Jejunum (tissue), 1 donor: ENCODE data around the gene RAD51C.

DNA sequence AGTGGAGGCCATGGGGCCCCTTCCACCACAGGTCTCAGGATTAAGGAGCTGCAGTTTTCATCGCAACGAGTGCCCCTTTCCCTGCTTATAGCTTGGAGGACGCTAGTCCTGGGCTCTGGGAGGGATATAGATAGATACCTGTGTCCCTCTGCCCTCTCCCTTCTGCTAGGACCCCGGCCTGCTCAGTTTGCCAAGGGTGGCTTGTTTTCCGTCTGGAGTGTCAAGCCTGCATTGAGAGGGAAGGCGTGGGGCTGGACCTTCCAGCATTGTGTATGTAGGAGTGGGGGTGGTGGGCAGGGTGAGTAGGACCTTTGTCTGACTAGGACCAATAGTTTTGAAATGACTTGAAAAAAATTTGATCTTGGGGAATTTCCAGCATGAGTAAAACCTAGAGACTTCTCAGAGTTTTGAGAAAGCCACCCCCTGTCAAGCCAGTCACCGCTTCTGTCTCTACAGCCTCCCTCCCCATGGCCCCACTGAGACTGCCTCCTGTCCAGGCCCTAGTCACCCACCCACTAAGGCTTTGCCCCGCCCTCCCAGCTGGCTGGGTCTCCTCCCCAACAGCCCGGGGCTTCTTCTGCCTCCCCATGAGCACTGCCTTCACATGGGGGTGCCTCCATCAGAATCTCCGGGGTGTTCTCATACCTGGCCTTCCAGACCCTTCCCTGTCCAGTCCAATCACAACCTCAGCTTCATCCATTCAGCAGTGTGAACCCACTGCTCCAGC lies 206.8 kb downstream of the MSI2 start:
- PRO-cap = no peak

DNA sequence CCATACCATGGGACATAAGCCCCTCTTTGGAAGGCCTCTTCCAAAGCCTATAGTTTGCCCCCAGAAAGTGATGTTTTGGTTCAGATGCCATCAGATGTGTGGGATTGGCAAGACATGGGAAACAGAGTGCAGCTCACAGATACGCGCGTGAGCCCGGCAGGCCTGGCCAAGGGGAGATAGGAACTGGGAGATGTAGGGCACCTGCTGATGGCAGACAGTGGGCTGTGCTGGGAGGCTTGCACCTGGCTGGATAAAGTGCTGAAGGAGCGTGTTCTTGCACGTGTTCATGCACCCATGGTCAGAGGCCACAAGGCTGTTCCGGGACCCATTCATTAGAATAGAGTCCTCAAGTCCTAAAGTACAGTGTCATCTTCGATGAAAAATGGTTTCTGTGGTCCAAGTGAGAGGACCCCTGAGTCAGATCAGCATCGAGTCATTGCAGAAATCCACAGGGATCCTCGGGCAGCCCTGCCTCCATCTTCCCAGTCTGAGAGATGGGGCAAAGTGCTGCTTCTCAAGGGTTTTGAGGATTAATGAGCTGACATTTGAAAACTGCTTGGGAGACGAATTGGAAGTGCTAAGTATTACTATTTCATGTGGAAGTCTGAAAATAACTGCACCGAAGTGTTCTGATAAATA lies 236.4 kb downstream of the CCDC182 start:
- PRO-cap = no peak

GRCh38 chr17:57523817-57524581 lies 221.1 kb downstream of the CCDC182 start:
- PRO-cap = no peak

- PRO-cap = no peak
Observed at GRCh38 chr17:57577565-57578799, 167.1 kb downstream of the CCDC182 start.

- PRO-cap = no peak
Observed at GRCh38 chr17:57622653-57623334, 122.3 kb downstream of the CCDC182 start.

- PRO-cap = no peak
Observed at GRCh38 chr17:57834166-57834855, 15.5 kb downstream of the MRPS23 start.

DNA sequence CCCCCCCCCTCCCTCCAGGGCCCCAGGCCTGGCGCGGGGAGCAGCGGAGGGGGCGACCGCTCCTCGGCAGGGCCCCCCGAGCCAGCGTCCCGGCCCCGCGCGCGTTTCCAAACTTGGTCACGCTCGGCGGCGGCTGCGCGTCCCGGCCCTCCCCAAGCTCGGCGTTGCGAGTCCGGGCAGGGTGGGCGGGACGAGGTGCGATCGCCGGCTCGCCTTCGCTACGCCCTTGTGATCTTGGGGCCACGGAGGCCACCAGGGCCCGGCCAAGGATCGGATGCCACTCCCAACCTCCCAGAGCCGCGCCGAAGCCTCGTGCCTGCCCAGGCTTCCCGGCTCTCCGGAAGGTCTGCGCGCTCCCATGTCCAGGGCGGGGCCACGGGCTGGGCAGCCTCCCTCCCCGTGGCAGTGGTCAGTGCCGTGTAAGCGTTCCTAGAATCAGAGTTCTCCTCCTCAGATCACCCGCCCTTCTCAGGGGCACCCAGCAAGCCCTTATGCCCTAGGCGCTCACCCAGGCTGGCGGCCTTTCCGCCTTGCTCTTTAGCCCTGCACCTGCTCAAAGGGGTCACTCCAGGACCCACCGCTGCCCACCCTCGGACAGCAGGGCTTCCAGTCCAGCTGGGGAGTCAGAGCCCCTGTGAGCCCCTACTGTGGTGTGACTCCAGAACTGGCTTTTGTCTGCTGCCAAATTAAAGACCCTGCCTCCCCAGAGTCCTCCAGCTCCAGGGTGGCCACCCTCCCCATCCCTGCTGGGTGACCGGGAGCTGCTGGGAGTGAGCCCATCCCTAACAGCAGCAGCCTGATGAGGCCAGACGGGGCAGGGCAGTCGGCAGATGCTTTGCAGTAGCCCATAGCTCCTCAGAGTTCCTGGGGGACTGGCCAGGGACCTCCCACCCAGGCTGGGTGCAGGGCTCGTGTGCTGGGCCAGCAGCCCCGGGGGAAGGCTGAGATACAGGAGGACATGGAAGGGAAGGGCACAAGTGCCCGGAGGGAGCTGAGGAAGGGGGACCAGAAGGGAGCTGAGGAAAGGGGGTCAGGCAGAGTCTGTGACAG lies 12.3 kb upstream of the MRPS23 start:
- PRO-cap = bidirectional peak, plus-strand start at position 294 of the sequence, minus-strand start at position 166 of the sequence

GRCh38 chr17:57916049-57916789 lies 39.0 kb downstream of the CUEDC1 start:
- PRO-cap = no peak

GRCh38 chr17:57927247-57927808 lies 27.9 kb downstream of the CUEDC1 start:
- PRO-cap = no peak

GRCh38 chr17:57940606-57941307 lies 14.5 kb downstream of the CUEDC1 start:
- PRO-cap = no peak

GRCh38 chr17:58084346-58084943 lies 1.2 kb downstream of the DYNLL2 start:
- PRO-cap = no peak

- PRO-cap = no peak
Observed at GRCh38 chr17:58311337-58312117, 17.1 kb downstream of the TSPOAP1 start.

- PRO-cap = no peak
Observed at GRCh38 chr17:58334987-58335811, 6.6 kb upstream of the TSPOAP1 start.

DNA sequence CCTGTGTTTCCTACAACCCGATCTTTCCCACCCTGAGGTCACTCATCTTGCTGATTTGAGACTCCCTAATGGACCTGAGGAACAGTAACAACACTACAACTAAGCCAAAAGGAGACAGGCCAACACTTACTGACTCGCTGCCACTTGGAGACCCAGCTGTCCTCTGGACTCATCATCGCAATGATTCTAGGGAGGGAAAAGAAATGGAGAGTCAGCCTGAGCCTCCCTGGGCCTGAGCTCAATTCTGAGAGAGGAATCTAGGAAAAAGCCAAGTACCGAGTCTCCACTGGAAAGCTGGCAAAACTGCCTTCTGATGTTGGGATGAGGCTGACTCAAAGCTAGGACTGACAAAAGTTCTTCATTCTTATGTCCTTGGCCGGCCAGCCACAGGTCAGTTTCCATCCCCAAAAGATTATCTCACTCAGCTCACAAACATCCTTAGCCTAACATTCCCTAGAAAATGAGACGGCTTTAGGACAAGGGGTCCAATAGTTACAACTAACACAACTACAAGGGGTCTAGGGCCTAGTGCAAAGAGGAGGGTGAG lies 4.5 kb downstream of the SUPT4H1 start:
- PRO-cap = no peak

DNA sequence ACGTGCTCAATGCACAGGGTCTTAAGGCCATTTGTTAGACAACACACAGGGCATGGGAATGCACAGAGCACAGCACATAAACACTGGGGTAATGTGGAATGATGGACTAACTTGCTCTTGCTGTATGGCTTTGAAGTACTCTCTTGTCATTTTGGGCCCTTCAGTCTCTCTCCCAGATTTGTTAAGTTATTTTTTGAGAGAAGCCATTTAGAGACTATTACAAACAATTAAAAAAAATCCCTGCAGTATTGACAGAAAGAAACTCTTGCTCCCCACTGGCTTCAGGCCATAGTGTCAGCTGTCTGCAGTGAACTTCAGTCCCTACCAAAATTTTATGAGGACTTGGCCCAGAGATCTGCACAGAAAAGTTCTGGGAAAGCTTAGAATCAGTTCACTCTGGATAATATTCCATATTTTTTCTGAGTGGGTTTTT lies 30.8 kb upstream of the SUPT4H1 start:
- PRO-cap = no peak

DNA sequence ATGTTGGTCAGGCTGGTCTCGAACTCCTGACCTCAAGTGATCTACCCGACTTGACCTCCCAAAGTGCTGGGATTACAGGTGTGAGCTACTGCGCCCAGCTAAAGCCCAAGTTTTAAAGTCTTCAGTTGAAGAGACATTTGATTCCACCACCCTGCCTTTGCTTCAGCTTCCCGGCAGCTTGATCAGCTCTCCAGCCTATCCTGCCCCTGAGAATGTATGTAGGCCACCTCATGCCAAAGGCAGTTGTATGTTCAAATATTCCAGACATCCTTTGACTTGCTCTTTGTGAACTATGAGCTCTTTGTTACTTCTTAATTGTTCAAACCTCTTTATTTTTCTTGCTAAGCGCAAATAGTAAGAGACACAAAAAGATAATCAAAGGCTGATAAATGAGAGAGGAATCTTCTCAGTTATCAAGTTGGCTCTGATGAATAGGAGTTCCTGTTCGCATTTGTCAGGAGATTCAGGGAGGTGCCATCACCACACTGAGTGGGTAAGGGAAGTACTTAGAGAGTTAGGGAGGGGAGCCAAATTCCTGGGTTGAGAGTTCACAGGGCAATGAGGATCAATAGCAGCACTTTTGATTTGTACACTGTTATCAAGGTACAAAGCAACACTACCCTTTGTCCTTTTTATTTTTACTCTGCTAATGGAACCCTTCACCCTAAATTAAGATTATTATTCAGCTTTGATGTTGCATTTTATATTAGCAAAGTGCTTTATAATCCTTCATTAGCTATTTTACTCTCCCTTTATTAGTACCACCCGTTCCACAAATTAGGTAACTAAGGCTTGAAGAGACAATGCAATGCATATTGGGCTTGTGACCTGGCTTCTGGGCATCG lies 32.0 kb upstream of the SUPT4H1 start:
- PRO-cap = no peak

- PRO-cap = no peak
Observed at GRCh38 chr17:58412797-58413349, 4.5 kb downstream of the RNF43 start.

DNA sequence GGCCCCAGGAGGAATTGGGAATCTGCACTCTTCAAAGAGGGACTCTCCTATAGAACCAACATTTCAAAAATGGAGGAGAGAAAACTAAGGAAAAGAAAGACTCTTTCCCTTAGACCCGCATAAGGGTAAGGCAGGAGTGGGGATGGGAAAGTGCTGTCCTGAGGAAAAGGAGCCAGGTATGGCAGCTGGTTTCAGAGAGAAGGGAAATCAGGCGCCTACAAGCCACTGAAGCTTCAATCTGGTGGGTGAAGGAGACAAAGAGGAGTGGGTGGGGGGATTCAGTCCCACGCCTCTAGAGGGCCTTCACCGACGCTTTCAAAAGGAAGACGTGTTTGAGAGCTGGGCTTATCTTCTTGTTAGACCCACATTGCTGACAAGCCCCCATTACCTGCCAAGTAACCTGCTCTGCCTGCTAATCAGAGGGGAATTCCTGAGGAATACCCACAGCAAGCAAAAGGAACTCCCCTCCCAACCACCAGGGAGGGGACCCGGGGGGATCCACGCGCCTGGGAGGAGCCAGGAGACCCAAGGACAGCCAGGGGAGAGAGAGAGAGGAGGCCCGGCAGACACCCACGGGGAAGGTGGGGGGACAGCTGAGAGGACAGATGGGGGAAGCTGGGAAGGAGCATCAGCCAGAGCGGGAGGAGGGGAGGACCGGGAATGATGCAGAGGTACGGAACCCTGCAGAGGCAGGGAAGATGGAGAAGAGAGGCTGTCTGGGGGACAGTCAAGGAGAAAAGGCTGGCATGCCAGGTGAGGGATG lies 1.1 kb downstream of the MTMR4 start:
- PRO-cap = no peak

DNA sequence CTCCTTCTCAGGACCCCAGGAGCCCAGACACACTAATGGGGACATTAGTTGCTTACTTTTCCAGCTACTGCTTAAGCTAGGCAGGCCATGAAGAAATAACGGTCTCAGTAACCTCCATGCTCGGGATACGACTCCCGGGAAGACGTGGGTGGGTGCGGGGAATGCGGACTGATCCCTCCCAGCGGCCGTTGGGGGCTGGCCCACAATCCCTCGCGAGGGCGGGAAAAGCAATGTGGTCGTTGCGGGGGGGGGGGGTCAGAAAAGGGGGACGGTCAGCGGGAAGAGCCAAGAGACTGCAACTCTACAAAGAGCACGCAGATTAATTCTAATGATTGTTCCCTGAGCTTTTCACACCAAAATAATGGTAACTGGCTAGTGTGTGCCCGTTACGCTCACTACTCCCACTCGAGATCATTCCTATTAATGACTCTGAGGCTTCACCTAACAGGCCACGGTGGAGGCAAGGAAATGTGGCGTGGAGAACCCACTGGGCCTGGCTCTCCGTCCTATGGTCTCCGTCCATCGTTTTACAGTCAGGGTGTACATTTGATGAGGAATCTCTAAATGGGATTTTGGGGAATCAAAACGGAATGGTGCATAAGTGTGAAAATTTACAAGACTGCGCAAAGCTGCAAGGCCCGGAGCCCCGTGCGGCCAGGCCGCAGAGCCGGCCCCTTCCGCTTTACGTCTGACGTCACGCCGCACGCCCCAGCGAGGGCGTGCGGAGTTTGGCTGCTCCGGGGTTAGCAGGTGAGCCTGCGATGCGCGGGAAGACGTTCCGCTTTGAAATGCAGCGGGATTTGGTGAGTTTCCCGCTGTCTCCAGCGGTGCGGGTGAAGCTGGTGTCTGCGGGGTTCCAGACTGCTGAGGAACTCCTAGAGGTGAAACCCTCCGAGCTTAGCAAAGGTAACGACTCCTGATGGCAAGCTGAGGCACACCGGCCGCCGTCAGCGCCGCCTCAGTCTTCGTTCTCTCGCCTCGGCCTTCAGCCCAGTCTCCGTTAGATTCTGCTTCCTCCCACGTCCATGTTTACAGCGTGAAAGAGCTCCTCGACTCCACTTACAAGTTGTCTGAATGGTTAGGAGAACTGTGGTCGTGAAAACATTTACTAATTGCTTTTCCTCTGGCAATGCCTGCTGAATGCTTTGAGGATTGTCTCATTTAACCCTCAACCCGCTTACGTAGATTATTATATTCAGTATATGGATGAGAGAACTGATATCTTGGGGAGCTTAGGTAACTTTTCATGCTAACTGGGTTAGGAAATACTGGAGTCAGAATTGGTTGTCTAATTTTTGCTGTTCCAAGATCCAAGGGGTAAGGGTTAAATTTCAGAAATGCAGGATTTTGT lies at the start of gene RAD51C:
Gene RAD51C (plus strand): TSS at position 720 of the 1,351 bp plus-strand sequence.
- PRO-cap = bidirectional peak, plus-strand start at position 720 of the sequence, minus-strand start at position 666 of the sequence

DNA sequence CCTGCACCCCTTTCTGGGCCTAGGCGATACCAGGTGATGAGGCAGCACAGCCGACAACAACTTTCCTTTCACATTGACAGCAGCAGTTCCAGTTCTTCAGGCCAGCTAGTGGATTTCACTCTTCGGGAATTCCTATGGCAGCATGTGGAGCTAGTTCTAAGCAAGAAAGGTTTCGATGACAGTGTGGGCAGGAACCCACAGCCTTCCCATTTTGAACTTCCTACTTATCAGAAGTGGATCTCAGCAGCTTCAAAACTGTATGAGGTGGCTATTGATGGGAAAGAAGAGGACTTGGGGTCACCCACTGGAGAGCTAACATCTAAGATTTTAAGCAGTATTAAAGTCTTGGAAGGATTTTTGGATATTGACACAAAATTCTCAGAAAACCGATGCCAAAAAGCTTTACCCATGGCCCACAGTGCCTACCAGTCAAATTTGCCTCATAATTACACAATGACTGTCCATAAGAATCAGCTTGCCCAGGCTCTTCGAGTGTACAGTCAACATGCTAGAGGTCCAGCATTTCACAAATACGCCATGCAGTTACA lies 1.4 kb downstream of the SMG8 start:
- PRO-cap = no peak